Left lobe of liver (tissue), 1 donor: ENCODE measurements around the genes OR6T1, OR8D2, OR8B2, NRGN and ROBO3.

DNA sequence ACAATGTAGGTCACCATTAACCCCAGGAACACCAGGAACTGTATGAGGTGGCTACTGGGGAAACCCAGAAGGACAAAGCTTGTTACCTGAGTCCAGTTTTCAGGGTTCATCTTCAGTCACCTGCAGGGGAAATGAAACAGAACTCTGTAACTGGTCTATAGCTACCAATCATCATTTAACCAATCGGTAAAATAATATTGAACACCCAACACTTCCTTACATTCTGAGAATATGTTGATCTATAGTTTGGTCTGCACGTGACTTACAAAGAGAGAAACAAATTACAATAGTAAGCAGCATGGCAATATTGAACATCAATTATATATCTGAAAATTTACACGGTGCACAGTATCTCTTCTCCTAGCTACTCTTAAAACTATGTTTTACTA lies at the start of gene OR6T1:
Gene OR6T1 (minus strand): TSS at position 110 of the 389 bp plus-strand sequence.
- PRO-cap, result no peak

GRCh38 chr11:124320119-124320370 lies at the start of gene OR8D2:
Gene OR8D2 (minus strand): TSS chr11:124320197.
- PRO-cap, result no peak

DNA sequence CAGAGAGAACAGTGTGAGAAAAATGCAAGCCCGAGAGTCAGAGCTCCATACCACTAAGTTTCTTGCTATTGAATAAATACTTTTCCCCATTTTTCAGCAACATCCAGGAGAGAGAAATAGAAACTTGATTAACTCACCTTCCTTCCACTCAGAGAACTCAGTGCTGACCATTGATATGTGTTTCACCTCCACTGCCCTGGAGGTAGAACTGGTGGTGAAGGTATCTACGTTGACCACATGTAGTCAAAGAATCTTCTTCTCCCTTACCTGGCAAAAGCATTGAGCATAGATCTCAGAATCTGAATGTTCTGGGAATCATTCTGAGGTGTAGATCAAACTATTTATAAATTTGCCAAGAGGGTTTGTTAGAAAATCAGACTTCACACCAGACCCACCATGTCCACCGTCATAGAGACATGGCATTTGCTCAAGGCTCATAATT lies at the start of gene OR8B2:
Gene OR8B2 (minus strand): TSS at position 263 of the 442 bp plus-strand sequence.
- PRO-cap, result no peak

GRCh38 chr11:124470395-124471393 lies 25.2 kb upstream of the OR8B8 start:
- PRO-cap, result no peak

DNA sequence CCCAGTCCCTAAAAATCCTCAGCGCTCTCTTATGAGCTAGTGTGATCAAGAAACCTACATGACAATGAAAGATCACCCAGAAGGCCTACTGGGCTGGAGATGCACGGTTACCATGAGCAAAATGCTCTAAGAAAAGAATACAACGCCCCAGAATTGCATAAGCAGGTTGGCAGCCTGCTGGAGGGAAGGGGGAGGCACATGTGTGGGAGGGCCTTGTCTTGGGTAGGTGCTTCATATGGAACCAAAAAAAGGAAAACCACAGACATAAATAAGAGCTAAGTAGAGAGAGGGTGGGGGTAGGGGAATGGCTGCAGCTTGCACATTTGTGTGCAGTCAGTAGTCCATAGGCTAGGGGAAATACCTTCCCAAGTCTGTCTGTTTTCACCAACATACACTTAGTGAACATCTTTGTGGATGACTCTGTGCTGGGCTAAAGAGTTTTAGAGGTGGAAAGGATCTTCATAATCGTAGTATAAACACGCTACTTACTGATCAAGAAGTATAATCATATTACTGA lies 2.8 kb downstream of the SIAE start:
- PRO-cap, result no peak

DNA sequence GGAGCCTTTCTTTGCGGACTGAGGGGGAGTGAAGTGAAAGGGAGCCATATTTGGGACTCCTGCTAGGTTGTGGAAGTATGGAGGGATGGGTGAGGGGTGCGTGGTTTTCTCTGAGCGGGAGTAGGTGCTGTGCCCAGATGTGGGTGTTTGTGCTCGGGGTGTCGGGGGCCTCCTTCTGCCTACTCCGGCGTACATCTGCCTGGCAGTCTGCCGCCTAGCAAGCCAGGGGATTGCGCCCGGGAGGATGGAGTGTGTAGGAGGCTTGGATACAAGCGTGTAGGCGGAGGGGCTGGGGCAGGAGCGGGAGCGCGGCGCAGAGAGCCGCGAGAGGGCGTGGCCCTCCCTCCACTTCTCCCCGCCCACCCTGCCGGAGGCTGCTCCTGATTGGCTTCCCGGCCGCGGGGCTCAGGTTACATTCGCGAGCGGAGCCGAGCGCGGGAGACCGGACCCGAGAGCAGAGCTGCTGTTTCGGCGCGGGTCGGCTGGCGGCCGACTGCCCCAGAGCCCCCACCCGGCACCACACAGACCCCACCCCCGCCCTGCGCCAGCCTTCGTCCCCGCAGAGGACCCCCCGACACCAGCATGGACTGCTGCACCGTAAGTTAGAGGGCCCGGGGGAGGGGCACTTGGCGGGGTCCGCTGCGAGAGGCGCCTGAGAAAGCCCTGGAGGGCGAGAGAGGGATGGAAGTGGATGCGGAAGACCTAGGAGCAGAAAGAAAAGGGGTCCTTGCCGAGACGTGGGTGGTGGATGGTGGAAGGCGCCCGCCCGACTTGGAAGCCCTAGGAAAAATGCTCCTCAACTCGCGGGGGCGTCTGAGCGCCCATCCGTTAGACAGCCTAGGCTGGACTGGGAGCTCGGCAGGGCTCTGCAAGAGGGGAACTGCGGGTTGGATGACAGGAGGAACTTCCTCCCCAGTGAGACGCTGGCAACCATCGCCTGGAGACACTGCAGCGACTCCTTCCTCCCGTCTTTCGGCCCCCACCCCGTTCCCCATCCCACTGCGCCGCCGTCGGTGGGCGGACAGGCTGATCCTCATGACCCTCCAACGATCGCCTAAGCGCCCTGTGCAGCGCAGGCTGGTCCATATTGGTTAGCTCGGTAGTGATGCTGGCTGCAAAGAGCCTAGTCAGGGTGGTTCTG lies at the start of gene NRGN:
Gene NRGN (plus strand): TSS at position 440 of the 1,141 bp plus-strand sequence.
- PRO-cap, result bidirectional peak, plus-strand start at position 440 of the sequence, minus-strand start at position 291 of the sequence

GRCh38 chr11:124746563-124747516 lies 5.2 kb downstream of the VSIG2 start:
- PRO-cap, result bidirectional peak, plus-strand start at chr11:124746775, minus-strand start at chr11:124746716; bidirectional peak, plus-strand start at chr11:124747217, minus-strand start at chr11:124746993

- PRO-cap, result no peak
Measured at GRCh38 chr11:124790495-124791093, 9.6 kb downstream of the MSANTD2 start.

DNA sequence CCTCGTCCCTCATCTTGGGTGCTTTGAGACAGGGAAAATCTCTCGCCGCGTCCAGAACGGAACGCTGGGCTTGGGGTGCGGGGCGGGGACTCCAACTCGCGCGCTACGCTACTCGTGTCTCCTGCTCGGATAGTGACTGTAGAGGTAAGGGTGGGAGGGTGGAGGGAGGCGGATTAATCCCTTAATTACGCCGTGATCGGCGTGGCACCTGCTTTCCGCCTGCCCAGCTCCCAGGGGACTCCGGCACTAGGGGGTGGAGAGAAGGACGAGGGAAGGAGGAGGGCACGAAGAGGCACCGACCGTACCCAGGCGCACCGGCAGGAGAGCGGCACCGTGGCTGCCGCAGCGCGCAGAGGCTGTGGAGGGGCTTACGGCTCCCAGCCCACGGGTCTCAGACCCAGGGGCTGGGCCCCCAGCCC lies at the start of gene ROBO3:
Gene ROBO3 (plus strand): TSS at position 302 of the 419 bp plus-strand sequence.
- PRO-cap, result no peak

DNA sequence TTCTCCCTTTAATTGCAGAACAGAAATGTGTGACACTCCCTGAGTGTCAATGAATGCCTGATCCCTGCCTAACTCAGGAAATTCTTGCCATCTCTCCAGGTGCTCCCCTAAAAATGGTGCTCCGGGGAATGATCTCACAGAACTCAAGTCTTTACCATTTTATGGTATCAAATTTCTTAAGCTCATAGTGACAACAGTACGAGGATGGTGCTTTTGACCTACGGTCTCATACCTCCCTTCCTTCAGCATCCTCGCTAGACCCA lies 13.7 kb downstream of the ROBO4 start:
- PRO-cap, result no peak

DNA sequence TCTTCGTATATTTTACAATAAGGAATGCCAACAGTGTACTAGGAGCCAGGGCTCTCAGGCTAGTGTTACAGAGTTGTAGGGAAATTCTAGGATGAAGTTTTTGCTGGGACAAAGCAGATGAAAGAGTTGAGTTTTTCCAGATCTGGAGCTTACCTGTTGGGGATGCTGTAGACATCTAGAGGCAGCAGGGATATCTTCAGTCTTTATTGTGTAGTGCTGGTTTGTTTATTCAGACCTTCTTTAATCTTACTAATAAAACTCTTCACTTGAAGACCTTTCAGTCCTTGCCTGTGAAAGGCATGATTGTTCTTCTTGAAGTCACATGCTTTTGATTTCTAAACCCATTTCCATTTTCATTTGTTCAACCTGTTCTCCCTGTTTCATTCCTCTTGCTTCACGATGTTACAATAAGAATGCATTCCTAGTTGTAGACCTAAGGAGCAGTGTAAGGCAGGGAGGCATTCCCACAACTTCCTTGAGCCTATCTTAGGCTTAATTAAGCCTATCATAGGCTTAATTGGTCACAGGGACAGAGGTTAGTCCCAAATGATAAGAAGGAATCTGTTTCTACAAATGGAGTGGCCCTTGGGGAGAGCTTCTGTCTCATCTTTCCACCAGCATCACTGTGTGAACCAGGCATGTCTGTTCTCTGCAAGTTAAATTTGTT lies 7.8 kb upstream of the SLC37A2 start:
- PRO-cap, result no peak

DNA sequence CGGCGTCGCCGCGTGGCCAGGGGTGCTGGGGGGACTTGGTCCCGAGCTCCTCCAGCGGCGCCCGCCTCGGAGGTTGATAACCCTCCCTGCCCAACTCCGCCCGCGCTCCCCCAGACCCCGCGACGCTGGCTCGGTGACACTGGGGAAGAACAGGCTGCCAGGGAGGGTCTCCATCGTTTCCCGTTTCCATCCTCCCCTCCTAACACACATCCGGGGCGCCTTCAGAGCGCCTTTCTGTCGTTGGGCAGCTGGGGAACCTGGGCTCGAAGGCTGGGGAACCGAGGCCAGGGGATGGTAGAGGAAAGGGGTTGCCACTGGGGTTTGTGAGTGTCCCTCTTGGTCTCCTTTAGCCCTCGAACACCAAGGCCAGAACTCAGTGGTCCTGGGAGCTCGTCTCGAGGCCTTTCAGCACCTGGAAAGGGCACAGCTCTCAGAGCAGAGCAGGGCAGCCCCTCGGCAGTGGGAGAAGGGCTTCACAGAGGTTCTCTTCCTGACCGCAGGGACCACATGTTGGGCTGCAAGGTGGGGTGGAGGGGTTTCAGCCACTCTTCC lies 493 bp downstream of the SLC37A2 start:
- PRO-cap, result no peak

DNA sequence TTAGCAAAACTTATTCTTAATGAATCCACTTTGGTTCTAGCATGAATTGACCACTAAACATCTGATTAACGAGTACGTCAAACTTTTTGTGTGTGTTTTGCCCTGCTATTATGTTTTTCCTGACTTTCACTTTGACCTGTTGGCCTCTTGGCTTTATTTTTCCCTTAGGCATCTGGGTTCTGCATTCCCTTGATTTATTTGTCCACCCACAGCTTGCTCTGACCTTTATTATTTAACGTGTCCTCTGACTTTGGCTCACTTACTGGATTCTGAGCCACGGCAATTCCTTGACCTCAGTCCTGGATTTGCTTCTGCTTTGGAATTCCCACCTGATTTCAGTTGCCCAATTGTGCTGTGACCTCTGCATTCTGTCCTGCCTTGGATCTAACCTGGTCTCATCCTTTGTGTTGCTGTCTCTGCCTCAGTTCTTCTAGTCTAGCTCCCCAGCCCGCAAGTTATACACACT lies 12.1 kb upstream of the TMEM218 start:
- PRO-cap, result bidirectional peak, plus-strand start at position 258 of the sequence, minus-strand start at position 121 of the sequence

DNA sequence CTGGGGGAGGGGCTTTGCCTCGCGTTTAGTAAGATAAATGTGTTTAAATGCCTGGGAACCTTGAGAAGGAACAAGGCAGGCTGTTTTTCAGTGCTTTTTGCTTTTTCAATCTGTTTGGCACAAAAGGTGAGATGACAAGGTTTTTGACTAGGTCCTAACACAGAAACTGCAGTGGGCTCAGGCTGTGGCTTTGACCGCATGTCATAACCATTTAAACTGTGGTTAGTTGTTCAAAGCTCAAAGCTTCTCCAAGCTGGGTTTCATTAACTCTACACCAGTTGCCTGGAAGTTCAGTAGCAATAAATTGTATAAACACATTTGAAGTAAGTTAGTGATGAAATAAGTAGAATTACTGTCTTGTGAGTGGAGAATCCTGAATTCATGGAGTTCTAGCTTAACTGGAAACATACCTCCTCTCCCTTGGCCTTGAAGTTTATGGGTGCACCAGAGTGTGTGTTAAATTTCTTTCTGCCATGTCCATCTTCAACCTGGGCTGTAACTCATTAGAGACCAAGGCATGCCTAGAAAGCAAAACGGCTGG lies 3.7 kb downstream of the PKNOX2 start:
- PRO-cap, result no peak

DNA sequence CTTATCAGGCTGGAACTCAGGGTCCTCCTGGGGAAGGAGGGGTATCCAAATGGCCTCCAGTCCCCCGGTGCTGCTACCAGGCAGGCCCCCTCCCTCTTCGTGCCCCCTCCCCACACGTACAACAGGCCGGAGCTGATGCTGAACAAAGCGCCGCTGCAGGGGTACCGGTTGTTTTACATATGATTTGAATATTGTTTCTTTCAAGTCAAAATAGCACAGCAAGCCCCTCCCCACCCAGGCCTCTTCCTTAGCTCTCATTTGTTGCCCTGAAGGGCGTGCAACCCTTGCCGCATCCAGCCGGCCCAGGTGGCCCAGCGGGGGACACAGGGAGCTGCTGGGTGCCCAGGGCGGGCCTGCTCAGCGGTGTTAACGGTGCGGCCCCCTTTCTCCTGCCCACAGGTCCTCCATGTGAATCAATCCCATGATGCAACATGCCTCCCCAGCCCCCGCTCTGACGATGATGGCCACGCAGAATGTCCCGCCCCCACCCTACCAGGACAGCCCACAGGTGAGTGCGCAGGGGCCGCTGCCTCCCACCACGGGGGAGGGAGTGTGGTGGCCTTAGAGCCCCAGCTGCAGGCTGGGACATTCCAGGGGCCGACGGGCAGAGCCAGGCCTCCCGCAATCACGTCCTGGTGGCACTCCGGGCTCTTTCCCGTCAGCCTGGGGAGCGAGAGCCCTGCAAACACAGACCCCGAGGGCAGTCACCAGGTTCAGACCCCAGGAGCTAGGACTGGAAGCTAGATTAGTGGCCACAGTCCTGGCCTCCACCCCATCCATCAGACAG lies 145.0 kb downstream of the FEZ1 start:
- PRO-cap, result no peak

GRCh38 chr11:125425538-125426168 lies 70.4 kb downstream of the FEZ1 start:
- PRO-cap, result no peak

- PRO-cap, result no peak
Measured at GRCh38 chr11:125583630-125584319, 8.9 kb upstream of the STT3A start.

DNA sequence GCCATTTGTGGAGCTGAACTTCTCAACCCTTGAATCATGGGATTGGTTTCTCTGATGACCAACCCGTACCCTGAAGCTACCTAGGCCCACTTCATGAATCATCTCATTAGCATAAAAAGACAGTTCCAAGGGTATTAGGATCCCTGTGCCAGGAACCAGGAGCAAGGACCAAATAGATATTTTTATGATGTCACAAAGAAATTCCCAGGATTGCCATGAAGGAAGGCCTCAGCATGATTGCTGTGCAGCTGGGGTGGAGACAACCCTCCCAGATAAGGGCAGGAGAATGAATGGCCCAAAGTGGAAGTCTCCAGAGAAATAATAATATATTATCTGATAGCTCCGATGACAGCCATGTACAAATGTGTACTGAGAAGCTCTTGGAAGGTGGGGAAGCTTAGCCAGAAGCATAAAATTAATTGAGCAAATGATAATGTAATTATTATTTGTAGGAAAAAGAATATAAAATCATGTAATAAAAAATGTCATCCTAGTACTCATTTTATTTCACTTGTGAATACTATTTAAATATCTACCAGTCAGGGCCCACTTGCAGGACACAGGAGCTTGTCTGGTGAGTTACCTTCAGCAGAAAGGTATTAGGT lies 3.8 kb upstream of the ACRV1 start:
- PRO-cap, result no peak

GRCh38 chr11:125893756-125894373 lies 6.4 kb downstream of the HYLS1 start:
- PRO-cap, result no peak

DNA sequence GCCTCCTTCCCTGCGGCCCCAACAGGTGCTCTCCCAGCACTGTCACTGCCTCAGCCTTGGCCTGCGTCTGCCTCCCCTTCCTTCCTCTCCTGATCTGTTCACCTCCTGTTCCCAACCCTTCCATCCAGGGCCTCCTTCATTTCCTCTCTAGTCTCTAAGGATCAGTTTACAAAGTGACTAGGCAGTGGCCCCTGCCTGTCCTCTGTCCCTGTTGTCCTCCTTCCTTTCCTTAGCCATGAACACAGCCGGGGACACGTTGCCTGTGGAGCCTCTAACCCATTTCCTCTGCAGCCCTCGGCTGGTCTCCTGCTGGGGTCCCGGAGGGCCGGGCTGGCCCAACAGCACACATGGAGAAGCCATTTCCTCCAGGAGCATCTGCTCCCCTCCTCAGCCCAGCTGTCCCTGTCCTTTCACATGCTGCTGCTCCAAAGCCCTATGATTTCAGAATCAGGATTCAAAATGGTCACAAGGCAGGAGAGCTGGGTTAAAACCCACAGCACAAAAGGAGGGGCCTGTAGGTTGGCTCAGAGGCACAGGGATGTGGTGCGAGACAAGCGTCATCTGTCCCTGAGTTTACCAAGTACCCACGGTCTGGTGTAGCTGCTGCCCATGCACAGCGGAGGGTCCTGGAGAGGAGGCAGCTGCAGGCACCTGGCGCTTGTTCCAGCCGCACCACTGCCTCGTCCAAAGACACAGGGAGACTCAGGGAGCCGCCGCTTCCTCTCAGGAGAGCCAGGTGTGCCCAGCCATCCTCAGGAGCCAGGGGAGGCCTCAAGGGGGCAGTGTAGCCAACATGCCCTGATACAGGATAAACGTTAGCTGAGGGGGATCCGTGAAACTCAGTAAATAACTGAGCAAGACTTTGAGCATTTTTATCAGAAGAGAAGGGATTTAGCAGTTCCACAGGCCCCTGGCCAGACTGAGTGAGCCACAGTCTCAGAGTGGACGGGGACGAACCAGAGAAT lies 4.1 kb upstream of the VSIG10L2 start:
- PRO-cap, result no peak